ENCODE measurements around a stretch of chr17.

GRCh38 chr17:50942180-50942876 lies 76.2 kb upstream of the TOB1 start:
- PRO-cap, result no peak
- RAMPAGE, long total RNA, result no peak

GRCh38 chr17:50947997-50948588 lies 81.9 kb upstream of the TOB1 start:
- PRO-cap, result no peak
- RAMPAGE, long total RNA, result no peak

- PRO-cap, result no peak
- RAMPAGE, long total RNA, result no peak
These were observed 84.5 kb downstream of the SPAG9 start for GRCh38 chr17:51036043-51036727.

- PRO-cap, result no peak
- RAMPAGE, long total RNA, result no peak
These were observed 75.5 kb downstream of the SPAG9 start for GRCh38 chr17:51044968-51045708.

DNA sequence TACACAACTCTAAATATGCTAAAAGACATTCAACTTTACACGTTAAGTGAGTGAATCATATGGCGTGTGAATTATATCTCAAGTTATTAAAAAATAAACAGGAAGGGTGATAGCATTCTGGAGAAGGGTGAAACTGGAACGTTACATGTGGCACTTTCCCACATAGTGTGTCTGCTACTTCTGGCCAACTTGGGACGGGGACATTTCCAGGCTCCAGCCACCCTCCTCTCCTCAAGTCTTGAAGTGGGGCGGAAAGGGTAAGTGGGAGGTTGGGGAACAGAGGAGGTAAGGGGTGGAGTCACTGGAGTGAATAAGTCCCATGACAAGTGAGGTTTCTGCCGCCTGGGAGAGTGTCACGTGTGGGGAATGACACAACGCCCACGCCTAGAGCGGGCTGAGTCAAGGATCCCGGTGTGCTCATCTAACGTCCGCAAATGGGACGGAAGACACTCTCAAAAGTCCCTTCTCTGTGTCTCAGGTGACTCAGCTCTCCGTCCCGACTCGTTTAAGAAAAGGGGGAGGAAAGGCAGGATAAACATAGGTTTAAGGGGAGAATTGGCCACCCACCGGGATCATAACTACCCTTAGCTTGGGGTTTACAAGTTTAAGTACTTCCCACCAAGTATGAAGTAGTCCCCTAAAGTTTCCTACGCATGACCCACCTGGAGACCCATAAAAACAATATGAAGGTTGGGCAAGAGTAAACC lies 1.1 kb upstream of the SPAG9 start:
- PRO-cap, result bidirectional peak, plus-strand start at position 372 of the sequence, minus-strand start at position 245 of the sequence
- RAMPAGE, long total RNA, result no peak

- PRO-cap, result no peak
- RAMPAGE, long total RNA, result no peak
These were observed 1.5 kb upstream of the NME1 start for GRCh38 chr17:51151817-51152347.

DNA sequence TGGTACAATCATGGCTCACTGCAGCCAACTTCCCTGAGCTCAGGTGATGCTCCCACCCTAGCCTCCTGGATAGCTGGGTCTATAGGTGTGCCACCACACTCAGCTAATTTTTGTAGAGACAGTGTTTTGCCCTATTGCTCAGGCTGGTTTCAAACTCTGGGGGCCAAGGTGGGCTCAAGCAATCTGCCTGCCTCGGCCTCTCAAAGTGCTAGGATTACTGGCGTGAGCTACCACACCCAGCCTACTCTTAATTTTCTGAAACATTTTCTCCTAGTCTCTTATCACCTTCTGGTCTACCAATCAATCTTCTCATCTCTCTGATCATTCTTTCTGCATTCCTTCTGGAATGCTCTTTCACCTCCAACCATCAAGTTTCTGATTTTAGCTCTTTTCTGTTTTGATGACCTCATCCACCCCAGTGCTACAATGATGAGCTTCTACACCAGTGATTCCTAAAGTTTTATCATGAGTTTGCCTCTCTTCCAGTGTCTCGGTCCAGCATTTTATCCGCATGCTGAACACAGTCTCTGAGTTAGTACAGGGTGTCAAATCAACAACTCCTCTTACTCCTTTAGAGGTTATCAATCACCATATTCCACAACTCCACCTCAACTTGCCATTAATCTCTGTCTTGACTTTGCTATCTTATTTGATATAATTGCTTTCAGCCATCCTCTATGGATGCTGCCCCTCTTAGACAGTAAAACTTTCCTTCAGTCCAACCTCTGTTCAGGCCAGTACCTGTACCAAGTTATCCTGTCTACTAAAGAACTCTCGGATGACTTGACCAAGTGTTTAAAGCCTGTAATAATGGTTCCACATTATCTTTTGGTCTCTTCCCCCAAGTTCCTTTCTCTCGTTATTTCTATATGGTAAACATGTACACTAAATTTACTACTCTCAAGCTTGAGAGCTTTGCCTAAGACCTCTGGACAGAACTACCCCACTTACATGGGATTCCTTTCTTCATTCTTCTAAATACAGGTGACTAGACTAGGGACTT lies 31.7 kb downstream of the NME2 start:
- PRO-cap, result no peak
- RAMPAGE, long total RNA, result no peak

DNA sequence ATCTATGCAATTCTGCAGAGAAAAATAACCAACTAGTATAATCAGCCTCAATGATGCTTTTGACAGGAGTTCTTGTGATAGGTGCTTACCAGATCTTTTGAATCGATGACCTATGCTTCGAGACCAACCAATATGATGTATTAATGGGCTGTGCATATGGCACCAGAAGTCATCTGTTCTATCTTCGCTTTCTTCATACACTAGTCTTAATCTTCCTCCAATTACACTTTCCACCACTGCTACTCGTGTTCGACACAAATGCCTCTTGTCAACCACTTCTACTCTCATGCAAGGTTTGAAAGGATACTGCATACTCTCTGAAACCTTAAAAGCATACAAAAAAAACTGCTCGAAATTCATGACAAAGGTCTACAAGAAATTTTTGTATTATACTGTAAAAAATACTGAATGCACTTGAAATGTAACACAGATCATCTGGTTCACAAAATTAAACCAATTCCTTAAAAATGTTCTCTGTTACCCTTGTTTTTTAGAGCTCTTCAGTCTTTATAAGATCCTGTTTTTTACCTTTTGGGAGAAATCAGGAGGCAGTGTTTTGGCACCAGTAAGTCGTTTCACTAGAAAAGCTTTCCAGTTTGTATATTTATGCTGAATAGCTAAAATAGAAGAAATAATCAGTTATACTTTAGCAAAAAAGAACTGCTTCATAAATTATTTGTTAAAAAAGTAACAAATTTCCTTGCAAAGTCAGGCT lies 36.6 kb downstream of the NME2 start:
- PRO-cap, result no peak
- RAMPAGE, long total RNA, result no peak

- PRO-cap, result no peak
- RAMPAGE, long total RNA, result no peak
These were observed 180.6 kb downstream of the CA10 start for GRCh38 chr17:51977975-51978206.

GRCh38 chr17:52612201-52612633 lies 453.7 kb upstream of the CA10 start:
- PRO-cap, result no peak
- RAMPAGE, long total RNA, result no peak

- PRO-cap, result no peak
- RAMPAGE, long total RNA, result no peak
These were observed 670.2 kb upstream of the CA10 start for GRCh38 chr17:52828669-52829139.

DNA sequence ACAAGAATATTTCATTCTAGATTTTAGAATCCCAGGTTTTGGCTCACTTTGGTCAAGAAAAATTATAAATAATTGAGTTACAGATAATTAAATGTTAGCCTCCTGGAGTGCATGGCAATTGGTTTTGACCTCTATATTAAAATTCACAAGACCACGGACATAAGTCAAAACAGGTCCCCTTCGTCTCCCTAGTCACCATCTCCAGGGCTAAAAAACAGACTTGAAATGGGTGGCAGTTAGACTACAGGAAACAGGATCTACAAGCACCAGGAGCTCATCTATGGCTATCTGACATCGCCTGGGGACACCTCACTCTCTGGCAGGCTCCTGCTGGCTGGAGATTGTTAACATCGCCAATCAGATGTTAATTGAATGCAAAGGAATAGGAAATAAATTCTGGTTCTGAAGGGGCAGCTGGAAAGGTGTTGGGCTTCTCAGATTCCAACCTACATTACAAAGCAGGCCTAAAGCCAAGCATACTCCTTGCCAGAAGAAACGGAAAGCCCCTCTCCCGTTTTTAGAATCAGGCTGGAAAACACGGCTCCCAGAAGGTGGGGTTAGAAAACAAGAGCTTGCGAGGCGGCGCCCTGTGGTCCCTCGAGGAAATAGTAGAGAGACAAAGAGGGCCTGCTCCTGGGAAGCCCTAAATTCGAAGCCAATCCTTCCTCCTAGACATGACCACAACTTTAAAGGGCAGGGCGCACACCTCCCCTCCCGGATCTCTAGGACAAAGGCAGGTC lies 981 bp upstream of the TOM1L1 start:
- PRO-cap, result no peak
- RAMPAGE, long total RNA, result no peak

DNA sequence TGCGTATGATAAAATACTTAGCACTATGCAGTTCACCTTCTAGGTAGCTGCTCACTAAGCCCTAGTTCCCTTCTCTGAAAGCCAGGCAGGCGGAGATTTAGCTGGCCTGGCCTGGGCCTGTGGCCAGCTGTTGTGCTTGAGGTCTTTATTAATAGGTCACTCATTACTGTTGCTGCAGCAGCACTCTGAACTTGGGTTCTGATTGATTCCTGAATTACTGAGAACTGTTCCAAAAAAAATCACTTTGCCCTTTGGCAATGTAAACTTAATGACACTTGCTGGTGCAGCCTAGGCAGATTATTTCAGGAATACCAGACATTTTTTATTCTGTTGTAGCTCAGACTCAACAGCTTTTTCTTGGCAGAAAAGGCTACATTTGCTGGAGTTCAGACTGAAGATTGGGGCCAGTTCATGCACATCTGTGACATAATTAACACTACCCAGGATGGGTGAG lies 2.7 kb downstream of the TOM1L1 start:
- PRO-cap, result no peak
- RAMPAGE, long total RNA, result no peak

DNA sequence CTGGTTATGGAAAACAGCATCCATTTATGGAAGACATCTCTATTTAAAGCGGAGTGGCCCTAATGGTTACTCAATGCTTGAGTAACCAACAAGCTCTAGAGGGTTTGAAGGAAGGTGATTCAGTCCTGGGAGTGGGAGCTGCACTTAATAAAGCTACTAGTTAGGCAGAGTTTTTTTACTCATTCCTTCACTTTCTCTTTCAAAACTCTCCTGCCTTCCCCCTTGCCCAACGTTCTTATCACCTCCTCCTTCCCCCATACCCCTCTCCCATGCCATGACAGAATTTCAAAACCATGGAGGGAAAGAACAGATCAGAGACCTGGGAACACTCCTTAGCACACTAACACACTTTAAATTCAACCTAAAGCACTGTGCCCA lies 4.9 kb downstream of the MMD start:
- PRO-cap, result no peak
- RAMPAGE, long total RNA, result no peak

GRCh38 chr17:55437352-55437735 lies 15.7 kb upstream of the MMD start:
- PRO-cap, result unidirectional peak, minus-strand start at chr17:55437446
- RAMPAGE, long total RNA, result no peak

- PRO-cap, result no peak
- RAMPAGE, long total RNA, result no peak
These were observed 108.5 kb upstream of the MMD start for GRCh38 chr17:55530165-55530508.

GRCh38 chr17:55612310-55613109 lies 110.2 kb downstream of the TMEM100 start:
- PRO-cap, result no peak
- RAMPAGE, long total RNA, result no peak

GRCh38 chr17:55727956-55728207 lies 5.2 kb upstream of the TMEM100 start:
- PRO-cap, result no peak
- RAMPAGE, long total RNA, result no peak

DNA sequence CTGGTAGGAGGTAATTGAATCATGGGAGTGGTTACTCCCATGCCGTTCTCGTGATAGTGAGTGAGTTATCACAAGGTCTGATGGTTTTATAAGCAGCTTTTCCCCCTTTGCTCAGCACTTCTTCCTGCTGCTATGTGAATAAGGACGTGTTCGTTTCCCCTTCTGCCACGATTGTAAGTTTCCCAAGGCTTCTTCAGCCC lies 131.2 kb downstream of the PCTP start:
- PRO-cap, result no peak
- RAMPAGE, long total RNA, result no peak

DNA sequence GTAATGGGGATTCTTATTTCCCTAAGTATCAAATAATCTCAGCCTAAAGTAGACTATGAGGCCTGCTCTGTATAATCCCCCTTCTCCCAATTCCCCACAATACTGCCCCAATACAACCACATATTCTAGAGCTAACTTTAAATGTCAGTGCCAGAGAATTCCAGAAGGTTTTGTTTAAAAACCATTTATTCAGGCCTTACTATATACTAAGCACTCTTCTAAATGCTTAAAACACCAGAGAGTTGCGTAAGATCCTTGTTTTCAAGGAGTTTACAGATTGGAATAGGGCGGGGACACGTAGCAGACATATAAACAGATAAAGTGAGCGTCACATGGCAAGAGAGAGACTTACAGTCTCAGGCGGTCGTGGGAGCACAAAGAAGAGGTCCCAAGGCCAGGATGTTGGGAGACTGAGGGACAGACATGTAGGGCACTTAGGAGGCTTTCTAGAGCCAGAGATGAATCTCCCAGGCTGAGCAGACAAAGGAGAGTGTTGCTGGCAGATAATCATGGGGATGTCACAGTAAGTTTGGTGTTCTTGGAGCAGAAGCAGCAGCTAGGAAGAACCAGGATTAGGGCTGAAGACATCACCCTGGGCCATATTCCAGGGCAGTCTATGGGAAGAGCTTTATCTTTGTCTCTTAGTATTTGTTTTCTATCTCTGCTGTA lies 119.1 kb upstream of the ANKFN1 start:
- PRO-cap, result no peak
- RAMPAGE, long total RNA, result no peak